SK-N-DZ (cell line): Measurements from ENCODE around the genes PHYHIPL and CCDC6.

GRCh38 chr10:58448050-58448362 is 62.8 kb downstream of the TFAM start:
RAMPAGE:
- cytosol, long total RNA, result no peak
- nucleus, long total RNA, result no peak

DNA sequence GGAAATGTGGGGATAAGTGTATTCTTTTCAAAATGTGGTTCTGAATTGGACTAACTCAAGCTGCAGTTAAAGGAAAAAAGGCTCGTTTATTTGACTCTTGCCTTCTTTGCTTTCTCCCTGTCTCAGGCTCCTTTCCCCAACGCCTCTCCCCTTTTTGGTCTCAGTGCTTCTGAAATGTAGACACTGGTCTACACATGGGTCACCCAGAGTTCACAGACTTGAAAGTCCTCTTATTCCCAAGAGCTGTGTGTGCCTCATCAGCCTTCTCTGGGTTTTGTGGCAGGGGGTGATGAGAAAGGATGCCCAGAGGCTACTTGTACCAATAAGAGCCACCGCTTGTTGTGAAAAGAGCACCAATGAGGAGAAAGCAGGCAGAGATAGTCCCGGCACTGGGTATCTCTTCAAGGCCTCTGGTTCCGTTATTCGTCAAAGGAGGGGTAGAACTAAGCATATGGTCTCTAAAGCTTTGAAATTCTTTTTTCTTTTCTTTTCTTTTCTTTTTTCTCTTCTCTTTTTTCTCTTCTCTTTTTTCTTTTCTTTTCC is 125.8 kb downstream of the BICC1 start:
RAMPAGE:
- cytosol, long total RNA, result no peak
- nucleus, long total RNA, result no peak

RAMPAGE:
- cytosol, long total RNA, result no peak
- nucleus, long total RNA, result no peak
Observed at GRCh38 chr10:58756026-58756849, 243.6 kb downstream of the BICC1 start.

GRCh38 chr10:59077735-59078212 is 98.7 kb upstream of the PHYHIPL start:
RAMPAGE:
- cytosol, long total RNA, result no peak
- nucleus, long total RNA, result no peak

DNA sequence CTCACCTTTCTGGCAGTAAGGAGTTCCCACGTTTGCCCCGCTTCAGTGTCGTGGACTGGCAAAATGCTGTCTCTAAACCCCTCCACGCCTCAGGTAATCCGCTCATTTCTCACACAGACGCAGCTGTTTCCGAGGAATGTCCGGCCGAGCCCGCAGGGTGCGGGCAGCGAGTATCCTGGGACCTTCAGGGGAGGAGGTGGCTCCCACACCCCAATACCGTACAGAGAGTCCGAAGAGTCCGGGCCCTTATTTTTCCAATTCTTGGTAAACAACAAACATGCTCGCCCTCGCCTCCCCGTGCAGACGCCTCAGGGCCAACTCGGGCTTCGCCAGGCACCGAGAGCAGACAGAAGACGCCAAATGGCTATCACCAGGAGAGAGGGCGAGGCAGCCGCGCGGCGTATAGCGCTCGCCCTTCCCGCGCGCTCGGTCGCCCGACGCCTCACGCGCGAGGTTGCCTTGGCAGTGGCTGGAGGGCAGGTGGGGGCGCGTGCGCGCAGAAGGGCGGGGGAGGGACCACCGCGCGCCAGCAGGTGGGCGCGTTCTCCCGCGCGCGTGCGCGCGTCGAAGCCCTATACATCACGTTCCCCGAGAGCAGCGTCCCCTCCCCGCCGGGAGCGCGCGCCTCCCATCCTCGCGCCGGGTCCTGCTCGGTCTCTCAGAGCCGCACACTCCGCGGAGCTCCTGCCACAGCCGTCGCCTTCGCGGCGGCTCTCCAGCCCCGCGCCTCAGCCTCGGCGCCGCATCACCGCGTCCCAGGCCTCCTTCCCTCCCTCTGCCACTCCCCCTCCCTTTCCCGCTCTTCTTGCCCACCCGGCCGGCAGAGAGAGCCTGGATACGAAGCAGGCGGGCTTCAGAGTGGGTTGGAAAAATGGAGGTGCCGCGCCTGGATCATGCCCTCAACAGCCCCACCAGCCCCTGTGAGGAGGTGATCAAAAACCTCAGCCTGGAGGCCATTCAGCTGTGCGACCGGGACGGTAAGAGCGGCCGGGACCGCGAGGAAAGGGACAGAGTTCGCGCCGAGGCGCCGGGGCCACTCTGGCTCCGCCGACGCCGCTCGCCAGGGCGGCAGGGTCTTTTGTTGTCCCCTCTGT is at the start of gene PHYHIPL:
PHYHIPL (plus strand) TSS at position 661 of the 1,094 bp plus-strand sequence.
RAMPAGE:
- cytosol, long total RNA, result start-site peak on the minus strand centred at position 435 of the sequence, 31 bp wide, 74 and 29 reads in 2 replicates; start-site peak on the plus strand centred at position 663 of the sequence, 55 bp wide, 406 and 996 reads in 2 replicates; start-site peak on the plus strand centred at position 835 of the sequence, 54 bp wide, 298 and 327 reads in 2 replicates
- nucleus, long total RNA, result start-site peak on the minus strand centred at position 429 of the sequence, 108 bp wide, 101 and 22 reads in 2 replicates; start-site peak on the plus strand centred at position 676 of the sequence, 30 bp wide, 45 and 51 reads in 2 replicates; start-site peak on the plus strand centred at position 828 of the sequence, 67 bp wide, 261 and 81 reads in 2 replicates

DNA sequence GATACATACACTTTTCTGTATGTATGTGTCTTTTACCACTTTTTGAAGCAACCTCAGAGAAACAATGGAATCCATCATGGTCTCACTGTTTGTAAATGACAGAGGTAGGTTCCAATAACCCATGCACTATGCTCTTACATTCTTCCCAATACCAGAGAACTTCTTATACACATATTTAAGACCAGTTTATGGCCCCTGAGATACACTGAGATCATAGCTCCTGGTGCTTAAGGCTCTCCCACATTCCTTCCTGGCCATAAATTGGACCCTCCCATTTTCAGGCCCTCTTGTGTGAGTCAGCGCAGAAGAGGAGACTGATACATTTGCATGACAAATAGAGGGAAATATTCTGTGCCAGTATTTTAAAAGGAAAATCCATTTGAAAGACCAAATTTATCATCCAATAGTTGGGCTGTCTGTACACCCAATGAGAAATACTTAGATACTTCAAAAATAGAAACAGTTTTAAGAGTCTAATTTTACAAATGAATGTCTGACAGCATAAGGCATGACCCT is 35.4 kb downstream of the SLC16A9 start:
RAMPAGE:
- cytosol, long total RNA, result no peak
- nucleus, long total RNA, result no peak

DNA sequence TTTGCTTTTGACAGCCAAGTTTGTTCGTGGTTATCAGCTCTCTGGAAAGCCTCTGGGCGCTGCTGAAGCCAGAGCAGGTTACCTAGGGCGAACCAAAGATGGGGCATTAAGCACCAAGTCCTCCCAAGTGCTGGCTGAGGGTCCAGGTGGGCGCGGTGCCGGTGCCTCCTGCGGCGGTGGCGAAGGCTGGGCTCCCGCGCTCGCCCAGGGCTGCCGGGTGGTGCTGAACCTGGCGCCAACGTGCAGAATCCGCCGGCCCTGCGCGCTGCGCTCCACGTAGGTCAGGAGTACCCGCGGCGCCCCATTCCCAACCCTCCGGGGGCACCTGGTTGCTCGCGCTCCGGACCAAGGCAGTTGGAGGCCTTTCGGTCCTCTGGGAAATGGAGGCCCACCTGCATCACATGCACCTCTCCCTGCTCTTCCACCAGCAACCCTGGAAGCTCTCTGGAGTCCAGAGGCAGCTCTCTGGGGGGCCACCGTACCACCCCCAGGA is 902 bp downstream of the SLC16A9 start:
RAMPAGE:
- cytosol, long total RNA, result no peak
- nucleus, long total RNA, result no peak

RAMPAGE:
- cytosol, long total RNA, result no peak
- nucleus, long total RNA, result no peak
Observed at GRCh38 chr10:59792253-59792826, 39.1 kb upstream of the MRLN start.

DNA sequence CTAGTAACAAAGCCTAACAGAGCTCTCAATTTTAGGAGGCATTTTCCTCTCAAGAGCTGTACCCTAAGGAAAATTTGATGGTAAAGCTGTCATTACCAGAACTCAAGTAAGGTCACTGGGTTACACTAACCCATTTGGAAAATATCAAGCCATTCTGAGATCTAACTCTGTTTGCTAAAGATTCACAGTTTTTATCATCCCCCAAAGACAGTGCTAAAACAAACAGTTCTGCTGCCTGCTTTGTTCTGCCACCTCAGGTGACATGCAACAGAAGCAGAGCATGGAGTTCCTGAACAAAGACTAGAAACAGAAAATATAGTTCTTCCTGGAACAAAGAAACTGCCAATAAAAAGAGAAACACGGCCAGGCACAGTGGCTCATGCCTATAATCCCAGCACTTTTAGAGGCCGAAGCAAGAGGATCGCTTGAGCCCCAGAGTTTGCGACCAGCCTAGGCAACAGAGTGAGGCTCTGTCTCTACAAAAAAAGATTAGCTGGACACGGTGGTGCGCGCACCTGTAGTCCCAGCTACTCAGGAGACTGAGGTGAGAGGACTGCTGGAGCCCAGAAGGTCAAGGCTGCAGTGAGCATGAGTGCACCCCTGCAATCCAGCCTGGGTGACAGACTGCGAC is 70.8 kb downstream of the CCDC6 start:
RAMPAGE:
- cytosol, long total RNA, result no peak
- nucleus, long total RNA, result no peak

RAMPAGE:
- cytosol, long total RNA, result no peak
- nucleus, long total RNA, result no peak
Observed at GRCh38 chr10:59868272-59869259, 37.8 kb downstream of the CCDC6 start.

DNA sequence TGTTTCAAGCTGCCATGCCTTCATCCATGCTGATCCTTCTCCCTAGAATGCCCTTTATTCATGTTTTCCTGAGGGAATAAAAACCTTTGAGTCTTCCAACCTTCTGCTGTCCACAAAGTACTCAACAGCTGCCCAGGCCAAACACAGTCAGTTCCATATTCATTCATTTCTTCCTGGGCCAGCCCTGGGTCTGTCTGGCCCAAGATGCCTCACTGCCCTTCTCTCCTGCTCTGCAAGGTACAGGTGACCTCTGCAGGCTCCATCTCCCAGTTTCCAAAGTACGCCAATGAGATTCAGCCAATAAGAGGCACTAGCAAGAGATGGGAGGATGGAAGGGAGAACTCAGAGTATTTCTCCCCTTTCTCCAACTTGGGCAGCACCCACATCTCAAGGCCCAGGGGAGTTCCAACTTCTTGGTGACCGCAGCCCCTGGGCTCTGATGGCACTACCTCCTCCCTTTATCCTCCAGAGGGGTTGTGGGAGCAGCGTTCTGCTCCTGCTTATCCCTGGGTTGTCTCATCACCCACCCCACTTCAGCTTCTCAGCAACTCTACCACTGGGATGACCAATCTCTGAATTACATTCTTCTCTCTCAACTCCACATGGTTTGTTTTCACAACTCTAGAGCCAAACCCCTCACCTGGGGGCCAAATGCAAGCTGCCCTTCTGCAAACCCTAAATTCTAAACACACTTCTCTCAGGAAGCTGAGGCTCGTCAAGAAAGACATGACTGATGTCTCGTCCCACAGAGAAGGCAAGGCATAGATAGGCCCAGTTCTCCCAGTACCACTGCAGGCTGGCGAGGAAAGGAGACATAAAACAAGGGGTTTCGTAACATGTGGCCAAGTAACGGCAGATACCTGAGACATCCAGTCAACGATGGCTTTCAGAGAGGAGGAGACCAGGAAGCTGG is 16.7 kb downstream of the CCDC6 start:
RAMPAGE:
- cytosol, long total RNA, result no peak
- nucleus, long total RNA, result no peak

DNA sequence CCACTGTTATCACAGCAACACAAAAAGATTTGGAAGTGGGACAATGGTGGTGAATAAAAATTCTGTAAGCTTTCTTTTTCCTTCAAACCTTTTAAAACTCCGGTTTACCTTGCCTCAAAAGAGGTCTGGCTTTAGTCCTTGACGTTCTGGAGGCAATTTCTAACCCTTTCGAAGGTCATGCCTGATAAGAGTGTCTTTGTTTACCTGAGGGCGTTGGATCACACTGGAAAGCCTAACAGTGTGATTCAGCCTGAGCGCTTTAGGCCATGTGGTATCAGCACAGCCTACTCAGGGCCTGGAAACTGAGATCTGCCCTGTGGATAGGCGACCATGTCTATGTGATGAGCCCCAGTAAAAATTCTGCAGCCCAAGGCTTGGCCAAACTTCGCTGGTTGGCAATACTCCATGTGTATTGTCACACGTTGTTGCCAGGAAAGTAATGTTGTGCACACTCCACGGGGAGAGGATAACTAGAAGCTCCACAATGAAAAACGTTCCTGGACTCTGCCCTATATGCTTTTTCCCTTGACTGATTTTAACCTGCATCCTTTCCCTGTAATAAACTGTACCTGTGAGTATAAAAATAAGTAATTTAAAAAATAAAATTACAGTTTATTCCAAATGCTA is 10.7 kb downstream of the CCDC6 start:
RAMPAGE:
- cytosol, long total RNA, result no peak
- nucleus, long total RNA, result no peak

RAMPAGE:
- cytosol, long total RNA, result no peak
- nucleus, long total RNA, result start-site peak on the minus strand at chr10:59906230-59906322, 5 and 6 reads in 2 replicates
Observed at GRCh38 chr10:59906089-59907096, at the start of gene CCDC6. CCDC6 (minus strand) TSS chr10:59906556.

RAMPAGE:
- cytosol, long total RNA, result no peak
- nucleus, long total RNA, result no peak
Observed at GRCh38 chr10:60150414-60150814, 239.3 kb downstream of the ANK3 start.

GRCh38 chr10:60353630-60354109 is 36.0 kb downstream of the ANK3 start:
RAMPAGE:
- cytosol, long total RNA, result no peak
- nucleus, long total RNA, result no peak

DNA sequence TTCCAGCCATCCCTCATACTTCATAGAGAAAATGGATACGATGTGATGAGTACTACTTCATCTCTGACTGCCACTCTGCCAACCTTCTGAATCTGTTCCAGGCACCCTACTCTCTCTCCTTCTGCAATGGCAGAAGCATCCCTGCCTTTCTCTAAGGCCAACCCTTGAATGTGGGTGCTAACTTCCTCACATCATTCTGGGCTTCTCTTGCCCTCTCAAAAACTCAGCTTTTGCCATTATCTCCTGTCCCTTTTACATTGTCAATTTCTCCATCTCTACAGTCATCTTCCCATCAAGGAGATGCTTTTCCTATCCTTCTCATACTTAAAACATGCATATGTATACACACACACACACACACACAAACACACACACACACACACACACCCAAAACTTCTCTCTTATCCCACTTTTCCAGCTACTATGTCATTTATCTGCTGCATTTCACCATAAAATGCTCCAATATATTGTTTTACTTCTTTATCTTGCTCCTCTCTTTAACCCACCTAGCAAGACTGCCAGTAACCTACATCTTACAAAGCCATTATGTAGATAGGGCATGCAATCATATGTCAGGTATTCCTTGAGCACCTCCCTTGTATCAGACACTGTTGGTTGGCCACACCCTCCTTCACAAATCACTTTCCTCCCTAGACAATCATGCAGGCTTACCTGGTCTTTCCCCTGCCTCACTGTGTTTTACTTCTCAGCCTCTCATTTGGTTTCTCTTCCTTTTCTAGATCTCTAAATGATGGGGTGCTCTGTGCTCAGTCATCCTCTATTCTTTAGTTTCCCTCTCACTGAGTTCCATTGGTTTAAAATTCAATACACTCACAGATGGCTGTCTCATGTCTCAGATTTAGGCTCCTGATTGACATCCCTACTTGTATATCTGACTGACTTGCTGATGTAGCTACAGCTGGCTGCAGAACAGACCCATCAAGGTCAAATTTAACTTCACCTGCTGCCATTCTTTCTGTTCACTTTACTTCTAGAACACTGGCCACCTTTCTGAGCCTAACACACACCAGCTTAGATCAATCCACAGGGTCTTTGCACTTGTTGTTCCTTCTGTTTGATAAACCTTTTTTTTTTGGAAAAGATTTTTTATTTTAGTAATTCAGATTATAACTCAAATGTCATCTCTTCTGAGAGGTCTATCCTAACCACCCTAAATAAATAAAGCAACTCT is 31.5 kb downstream of the ANK3 start:
RAMPAGE:
- cytosol, long total RNA, result no peak
- nucleus, long total RNA, result no peak

GRCh38 chr10:60384620-60385290 is 4.9 kb downstream of the ANK3 start:
RAMPAGE:
- cytosol, long total RNA, result no peak
- nucleus, long total RNA, result no peak

DNA sequence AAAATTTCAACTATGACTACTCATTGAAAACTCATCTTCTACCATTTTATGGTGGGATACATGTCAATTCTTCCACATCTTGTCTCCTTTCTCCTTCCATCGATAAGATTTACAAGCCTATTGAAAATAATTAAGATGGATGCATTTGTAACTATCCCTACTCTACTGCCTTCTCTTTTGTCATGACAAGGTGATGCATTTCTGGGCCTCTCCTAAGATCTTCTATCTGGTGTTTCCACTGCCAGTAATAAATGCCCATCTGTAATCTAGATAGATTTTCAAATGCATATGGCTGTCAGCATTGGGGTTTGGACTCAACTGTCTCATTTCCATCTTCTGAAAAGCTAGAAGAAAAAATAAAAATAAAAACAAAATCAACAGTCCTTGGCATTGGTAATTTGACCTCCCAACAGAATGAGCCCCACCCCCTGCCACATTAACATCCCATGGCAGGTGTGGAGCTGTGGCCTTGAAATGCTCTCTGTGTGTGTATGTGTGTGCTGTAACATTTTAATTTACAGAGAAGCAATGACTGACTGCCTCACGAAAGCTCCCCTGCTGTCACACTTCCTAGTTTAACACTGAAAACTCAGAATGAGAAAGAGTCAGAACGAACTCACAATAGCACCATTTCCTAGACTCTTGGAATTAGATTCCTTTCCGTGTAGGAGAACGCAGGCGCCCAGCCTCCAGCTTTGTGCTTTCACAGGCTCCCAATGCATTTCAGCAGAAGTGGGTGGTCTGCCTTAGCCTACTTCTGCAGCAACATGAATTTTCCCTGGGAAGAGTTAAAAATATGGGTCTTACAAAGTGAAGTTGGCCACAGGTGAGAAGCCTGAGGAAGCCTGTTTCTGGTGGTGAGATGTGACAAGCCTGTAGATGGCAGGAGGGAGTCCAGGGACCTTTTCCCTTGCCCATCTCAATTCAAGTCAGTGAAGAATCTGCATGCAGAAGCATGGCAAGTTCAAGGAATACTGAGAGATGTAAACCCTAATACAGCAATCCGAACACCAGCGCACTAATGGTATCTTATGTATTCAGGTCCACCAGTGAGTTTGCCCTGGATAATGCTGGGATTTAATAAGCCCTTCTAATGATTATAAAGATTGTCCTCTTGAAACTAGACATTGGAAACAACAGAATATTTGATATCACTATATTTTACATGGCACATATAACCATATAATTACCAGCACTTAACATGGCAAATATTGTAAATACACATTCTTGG is 73.9 kb downstream of the RHOBTB1 start:
RAMPAGE:
- cytosol, long total RNA, result no peak
- nucleus, long total RNA, result no peak

DNA sequence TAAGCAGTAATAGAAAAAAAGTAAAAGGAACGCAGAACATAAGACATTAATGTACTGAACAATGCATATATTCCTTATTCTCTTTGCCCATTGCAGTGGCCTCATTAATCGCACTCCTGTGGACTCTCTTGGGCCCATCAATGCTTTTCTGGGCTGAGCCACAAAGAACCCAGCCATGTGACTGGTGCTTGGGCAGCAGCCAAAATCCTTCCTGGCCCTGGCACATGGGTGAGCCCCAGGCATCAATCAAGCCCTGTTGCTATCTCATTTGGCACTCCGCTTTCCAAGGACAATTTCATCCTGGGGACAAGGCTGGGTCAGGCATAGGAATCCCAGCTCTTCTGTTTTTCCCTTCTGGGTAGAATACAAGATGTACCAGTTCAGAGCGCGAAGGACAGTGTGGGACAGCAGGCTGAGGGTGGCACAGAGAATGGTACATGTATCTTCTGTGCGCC is 42.2 kb downstream of the RHOBTB1 start:
RAMPAGE:
- cytosol, long total RNA, result no peak
- nucleus, long total RNA, result no peak

DNA sequence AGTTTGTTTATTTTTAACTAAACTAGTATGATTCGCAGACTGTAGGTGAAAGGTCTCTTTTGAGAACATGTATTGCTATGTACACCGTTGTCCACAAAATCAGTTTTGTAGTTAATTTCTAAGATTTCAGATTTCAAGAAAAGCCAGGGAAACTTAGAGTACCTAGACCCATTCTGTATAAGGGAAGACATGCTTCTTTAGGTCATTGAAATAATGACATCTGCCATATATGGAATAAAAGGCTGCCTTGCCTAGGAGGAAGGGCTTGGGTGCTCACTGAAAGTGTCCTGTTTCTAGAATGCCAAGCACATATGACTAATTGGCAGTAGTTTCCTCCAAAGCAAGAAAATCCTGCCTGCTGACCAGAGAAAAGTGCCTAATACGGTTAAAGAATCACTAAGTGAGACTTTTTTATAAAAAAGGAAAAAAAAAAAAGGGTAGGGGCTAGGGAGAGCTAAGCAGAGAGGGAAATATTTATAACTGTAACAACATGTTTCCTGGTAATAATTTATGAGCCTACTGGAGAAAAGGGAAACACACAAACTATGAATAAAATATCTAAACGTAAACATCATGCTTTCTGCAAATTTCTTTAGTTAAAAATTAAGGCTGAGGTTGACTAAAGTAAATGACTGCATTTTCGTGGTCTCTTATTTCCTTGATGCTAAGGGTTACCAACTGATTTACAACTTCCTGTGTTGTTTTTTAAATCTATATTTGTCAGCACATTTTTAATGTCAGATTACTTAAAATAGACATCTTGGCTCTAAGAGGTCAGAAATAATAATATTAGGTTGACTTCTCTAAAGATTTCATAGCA is 89.4 kb downstream of the CABCOCO1 start:
RAMPAGE:
- cytosol, long total RNA, result no peak
- nucleus, long total RNA, result no peak